A375 (cell line): ENCODE results near the gene SPRTN.

GRCh38 chr1:230999712-231000764, 21.1 kb downstream of the ARV1 start:
- RAMPAGE, long total RNA, result no peak

GRCh38 chr1:231211152-231211859, 29.7 kb downstream of the C1orf131 start:
- RAMPAGE, long total RNA, result no peak

DNA sequence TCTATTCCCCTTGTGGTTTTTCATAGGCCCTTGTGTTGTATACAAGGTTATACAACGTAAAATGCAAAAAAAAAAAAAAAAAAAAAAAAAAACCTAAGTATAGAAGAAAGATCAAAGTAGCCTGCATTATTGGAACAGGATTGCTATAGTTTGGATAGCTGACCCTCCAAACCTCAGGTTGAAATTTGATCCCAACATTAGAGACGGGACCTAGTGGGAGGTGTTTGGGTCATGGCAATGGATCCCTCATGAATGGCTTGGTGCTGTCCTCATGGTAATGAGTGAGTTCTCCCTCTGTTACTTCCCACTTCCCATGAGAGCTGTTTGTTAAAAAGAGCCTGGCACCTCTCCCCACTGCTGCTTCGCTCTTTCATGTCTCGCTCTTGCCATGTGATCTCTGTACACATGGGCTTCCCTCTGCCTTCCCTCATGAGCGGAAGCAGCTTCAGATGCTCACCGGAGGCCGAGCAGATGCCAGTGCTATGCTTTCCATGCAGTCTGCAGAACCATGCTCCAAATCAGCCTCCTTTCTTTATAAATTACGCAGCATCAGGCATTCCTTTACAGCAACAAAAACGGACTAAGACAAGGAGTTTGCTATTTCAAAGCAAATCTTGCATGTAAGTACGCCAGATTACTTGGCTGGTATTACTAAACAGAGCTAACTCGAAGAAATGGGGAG, 14.9 kb downstream of the C1orf131 start:
- RAMPAGE, long total RNA, result no peak

DNA sequence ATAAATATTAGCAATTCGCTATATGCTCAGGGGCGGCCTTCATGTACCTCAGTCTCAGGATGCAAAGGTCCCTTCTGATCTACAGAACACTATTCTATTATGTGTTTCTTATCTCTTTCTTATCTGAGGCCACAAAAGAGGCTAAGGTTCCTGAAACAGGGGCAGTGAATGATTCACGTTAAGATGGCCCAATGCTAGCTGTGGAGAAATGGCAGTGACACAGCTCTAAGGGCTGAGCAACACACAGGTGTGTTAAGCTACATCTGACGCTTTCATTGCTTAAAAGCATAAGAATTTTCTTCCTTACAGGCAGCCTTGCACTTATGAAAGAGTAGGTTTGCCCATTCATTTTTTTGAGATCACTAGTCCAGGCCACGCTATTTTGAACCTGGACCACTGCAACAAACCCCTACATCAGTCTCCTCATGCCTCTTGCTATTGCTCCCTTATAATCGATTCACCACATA, 6.8 kb downstream of the C1orf131 start:
- RAMPAGE, long total RNA, result no peak

GRCh38 chr1:231337910-231338979, at the start of gene SPRTN:
SPRTN (plus strand) TSS chr1:231338293.
- RAMPAGE, long total RNA, result no peak

DNA sequence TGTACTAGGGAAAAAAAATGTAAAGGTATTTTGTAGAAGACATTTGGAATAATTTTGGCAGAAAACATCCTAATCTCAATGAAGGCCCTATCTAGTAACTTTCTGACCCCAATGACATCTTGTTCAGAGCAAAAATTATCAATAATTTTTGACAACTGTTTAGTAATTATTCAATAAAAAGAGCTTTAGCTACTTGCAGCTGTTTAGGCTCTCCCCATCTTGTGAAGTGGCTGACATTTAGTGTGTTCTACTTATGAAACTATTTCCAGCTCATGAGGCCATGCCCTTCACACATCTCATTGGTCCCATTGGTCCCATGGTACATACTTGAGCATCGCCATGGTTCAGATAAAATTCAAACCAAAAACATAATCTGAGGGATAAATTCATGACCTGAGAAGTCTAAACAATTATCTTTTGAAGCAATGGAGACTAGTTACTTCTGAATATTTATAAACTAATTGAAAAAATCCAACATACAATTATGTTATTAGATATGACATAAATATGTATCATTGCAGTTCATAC, 24.2 kb downstream of the SPRTN start:
- RAMPAGE, long total RNA, result no peak

- RAMPAGE, long total RNA, result no peak
Observed at GRCh38 chr1:231676829-231677354, 50.3 kb downstream of the DISC1 start.

DNA sequence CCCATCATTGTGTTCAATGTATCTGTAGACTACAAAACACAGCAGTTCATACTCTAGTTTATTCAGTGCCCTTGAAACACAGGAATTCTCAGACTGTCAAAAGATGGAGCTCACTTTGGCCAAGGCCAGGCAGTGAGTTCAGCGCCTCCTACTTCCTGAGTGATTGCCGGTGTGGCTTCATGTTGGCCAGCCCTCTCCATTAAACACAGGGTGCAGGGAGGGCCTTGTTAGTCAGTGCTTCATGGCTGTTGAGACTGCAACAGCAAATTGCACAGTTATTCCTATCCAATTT, 156.7 kb downstream of the SIPA1L2 start:
- RAMPAGE, long total RNA, result no peak

- RAMPAGE, long total RNA, result no peak
Observed at GRCh38 chr1:232518284-232519090, 111.4 kb downstream of the SIPA1L2 start.

GRCh38 chr1:232571597-232572080, 58.3 kb downstream of the SIPA1L2 start:
- RAMPAGE, long total RNA, result no peak

DNA sequence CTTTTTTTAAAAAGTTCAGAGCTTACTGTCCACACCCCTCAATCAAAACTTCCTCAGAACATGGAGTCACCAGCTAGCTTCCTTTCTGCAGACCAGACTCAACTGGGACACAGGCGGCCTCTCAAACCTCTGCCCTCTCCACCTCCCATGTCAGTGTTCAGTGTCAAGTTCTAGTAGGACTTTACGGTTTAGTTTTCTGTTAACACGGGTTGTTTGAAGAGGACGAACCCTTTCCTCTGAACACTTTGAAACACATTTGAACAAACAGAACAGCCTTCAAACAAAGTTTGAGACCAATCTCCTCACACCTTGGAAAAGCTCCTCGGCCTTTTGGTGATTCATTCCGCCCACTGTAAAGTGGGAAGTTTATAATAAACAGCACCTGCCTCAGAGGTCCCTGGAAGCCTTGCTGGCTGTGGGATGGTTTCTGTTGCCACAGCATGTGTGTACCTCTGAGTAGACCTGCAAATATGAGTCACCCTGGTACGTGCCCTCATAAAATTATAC, 48.4 kb upstream of the SIPA1L2 start:
- RAMPAGE, long total RNA, result no peak

DNA sequence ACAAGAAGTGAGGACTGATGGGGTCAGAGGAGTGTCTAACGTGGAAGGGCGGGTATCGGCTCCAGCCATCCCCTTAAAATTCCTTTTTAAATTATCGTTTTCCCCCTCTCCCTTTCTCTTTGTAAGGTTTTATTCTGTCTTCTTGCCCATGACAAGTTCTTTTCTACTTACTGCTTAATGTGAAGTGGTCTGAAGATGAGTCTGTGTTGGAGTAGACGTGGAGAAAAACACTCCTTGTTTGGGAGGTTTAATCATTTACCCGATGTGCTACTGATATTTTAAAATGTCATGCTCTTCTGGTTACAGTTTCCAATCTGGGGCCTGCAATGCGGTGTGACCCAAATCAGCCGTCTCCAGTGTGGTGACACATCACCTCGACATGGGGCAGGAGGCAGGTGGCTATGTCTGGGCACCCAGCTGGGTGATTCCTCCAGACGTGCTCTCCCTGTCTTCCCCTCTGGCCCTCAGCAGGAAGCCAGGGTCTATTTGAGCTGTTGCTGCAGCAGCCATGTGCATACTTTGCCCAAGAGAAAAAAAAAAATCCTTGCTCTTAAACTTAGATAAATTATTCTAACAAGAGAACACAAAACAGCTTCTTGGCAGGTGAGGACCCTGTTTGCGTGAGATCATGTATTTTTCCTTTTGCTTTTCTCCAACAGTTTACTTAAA, 39.0 kb upstream of the MAP10 start:
- RAMPAGE, long total RNA, result no peak

DNA sequence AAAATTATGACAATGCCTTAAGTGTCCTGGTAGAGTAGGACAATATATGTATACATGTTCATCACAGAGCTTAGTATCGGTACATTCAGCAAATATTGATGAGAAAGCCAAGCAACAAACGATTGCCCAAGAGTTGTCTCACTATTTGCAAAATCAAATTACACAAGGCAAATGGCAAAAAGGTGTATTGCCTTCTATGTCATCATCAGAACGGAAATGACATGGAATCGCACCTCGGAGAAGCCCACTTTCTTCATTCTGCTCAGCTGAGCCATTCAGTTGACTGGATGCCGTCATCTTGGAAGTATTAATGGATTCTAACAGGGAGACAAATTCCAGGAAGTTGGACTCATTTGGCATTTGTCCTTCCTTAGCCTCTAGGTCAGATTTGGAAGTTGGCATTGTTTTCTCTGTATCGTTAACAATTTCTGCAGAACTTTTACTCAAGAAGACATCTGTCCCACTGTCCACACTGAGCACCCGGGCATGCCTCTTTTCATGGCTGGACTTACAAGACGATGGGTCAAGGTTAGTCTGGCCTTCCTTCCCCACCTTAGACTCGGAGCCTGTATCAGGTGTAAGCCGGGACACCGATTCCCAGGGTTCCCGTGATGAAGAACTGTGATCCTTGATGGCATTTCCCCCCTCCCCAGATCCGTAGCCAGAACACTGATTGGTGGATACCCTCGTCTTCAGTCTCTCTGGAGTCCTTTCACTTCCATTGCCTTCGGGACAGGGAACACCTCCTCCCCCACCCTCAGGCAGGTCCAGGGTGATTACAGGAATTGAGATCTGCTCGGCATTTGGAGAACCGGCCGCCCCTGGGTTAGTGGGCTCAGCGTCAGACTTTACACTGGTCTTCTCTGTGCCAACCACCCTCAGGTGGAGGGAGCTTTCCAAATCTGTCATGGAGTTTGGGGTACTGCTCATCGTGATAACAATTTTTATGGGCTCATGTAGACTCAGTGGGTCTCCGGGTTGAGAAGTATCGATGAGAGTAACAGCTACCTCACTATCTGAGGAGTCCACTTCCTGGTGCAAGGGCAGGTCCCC, 37.4 kb downstream of the PCNX2 start:
- RAMPAGE, long total RNA, result no peak

GRCh38 chr1:233373173-233373864, 45.8 kb downstream of the MAP3K21 start:
- RAMPAGE, long total RNA, result no peak

GRCh38 chr1:233644257-233644868, 30.5 kb downstream of the KCNK1 start:
- RAMPAGE, long total RNA, result no peak

DNA sequence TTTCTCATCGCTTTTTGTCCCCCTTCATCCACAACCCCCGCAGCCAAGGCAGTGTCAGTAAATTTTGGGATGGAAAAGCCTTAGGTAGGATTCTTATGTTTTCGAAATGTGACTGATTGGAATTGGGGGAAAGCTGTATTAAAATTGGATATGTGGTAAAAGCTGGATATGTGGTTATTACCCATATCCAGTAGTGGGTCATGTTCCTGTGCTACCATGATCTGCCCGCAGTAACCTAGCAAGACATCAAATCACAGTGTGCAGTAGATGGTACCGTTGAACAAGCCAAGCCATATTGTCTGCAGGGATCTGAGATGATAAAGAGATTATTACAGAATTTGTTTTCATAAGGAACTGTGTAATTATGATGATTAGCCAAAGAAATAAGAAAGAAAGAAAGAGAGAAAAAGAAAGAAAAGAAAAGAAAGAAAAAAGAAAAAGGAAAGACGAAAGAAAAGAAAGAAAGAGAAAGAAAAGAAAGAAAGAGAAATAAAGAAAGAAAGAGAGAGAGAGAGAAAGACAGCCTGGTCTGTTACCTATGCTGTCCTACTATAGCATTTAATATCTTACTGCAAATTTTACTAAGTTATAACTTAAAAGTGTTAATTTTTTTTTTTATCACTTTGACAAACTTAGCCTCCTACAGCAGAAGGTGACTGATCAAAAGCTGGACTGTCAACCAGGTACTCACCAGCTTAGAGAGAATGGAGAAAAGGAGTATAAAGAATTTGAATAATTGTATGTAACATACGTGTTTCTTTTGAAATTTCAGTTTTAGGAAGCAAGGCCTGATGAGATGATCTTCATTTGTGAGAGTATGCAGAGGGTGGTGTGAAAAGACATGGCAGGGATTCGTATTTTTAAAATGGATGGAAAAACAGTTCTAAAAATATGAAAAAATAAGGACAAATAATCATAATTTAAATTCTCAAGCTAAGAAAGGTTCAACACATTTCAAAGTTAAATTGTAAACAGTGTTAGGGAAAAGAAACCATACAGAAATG, 43.6 kb downstream of the KCNK1 start:
- RAMPAGE, long total RNA, result no peak

DNA sequence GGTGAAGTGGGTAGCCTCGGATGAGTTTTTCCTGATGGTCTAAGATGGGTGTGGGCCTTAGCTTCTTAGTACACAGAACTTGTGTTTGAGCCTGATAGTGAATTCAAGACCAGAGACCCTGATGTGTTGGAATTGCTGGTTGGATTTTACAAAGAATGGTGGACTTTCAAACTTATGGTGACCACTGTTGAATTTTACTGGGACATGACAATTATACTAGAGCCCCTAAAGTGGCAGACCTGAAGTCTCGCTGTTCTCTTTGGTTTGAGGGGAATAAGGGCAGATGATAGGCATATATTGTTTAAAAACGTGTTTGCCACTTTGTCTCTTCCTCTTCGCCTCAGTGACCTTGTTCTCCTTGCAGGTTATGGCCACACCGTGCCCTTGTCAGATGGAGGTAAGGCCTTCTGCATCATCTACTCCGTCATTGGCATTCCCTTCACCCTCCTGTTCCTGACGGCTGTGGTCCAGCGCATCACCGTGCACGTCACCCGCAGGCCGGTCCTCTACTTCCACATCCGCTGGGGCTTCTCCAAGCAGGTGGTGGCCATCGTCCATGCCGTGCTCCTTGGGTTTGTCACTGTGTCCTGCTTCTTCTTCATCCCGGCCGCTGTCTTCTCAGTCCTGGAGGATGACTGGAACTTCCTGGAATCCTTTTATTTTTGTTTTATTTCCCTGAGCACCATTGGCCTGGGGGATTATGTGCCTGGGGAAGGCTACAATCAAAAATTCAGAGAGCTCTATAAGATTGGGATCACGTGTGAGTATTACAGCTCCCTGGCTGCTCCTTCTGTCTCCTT, 52.5 kb downstream of the KCNK1 start:
- RAMPAGE, long total RNA, result no peak

DNA sequence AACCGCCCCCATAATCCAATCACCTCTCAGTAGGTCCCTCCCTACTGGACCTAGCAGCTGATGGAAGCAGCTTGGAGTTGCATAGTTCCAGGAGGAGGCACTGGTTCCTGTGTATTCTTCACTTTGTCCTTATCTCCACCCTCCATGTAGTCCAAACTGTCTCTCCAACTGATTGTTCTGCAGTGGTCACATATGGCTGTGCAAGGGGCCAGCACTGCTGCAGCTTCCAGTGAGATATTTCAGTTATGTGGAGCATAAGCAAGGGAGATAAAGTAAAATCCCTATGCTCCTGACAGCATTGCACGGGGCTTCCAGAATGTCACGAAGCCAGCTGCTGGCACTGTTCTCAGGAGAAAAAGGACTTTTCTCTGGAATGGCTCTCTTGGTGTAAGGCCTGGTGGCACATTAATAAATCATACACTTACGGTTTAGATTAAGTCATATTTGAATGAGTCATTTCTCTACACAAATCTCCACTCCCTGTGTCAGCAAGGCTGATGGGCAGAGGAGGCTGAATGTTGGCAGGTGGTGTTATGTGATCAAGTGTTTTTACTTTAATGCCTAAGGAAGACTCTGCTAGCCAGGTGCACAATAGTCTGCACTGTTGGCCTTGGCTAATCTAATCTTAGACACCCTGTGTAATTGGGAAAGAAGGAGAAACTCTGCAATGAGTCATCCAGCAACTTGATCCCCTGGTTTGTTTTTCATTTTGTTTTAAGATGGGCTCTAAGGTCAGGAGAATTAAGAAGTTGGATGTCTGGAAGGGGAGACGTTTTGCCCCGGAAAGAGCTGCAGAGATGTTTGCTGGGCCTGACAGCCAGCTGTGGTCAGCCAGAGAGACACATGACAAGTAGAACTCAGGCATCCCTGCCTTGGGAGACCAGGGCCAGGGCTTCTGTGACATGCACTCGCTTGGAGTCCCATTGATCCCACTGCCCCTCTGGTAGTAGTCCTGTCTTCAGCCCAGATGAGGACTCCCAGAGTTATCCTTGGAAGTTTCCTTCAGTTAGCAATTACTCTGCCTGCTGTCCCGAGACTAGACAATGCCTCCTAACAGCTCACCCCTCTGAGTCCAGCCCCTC, 93.6 kb downstream of the KCNK1 start:
- RAMPAGE, long total RNA, result no peak

- RAMPAGE, long total RNA, result no peak
Observed at GRCh38 chr1:233714541-233715443, 100.9 kb downstream of the KCNK1 start.

DNA sequence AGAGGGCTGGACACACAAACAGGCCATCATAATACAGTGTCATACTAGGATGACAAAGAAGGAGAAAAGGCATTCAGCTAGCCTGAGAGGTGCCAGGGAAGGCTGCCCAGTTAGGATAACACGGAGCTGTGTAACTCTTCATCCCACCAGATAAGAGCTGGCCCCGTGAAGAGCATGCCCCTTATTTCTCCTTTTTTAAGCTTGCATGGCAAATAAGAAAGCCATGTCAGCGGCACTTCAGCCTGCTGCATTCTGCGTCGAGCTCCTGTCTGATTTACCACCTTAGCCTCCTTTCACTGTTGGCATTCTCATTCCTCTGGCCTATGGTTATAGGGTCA, 109.5 kb downstream of the KCNK1 start:
- RAMPAGE, long total RNA, result no peak